Parotid gland (tissue), 1 donor: Measurements from ENCODE around the genes RABAC1 and DEDD2.

DNA sequence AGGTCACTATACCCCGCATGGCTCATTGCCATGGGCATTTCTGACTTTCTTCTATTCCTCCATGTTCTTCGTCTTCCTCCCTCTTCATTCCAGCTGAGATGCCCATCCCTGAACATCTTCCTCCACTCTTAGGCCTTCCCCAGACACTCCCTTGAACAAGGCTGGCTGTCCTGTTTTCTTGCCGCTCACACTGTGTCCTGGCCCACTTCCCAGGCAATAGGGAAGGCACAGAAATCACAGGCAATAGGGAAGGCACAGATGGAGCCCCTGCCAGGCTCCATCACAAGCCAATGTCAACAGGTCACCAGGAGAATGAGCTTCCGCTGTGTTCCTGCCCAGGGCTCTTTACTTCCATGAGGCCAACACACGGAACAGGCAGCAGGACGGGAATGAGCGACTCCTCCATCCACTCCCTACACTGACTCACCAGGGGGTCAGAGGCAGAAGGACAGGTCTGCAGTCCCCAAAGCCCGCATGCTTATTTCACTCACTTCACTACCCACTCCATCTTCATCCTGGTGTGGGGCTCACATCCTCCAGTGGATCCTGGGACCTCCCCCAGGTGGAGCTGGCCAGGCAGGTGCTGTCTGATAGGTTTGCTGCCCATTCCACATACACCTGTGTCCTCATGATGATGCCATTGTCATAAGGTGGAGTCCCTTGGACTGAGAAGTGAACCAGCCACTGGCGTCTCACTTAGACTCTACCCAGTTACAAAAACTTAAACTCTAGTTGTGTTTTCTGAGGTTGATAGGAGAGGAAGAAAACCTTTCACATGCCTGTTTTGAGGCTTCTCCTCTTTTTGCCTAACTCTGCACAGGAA lies 3.5 kb downstream of the CEACAM5 start:
- PRO-cap: no peak

DNA sequence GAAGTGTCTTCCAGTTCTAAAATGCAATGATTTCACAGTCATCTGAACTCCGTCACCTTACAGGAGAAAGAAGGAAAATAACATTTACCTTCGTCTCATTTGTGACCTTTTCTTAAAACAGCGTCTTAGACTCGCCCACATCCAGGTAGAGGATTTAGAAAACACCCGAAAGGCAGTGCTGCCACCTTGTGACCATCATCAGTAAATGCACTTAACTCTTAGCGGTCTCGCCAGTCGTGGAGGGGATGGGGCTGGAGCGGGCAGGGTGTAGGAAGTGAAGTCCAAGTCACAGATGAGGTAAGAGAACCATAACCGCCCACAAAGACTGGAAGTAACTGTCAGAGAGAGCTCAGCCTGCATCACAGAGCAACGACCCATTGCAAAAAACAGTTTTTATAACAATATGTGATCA lies 10.8 kb upstream of the CEACAM3 start:
- PRO-cap: no peak

GRCh38 chr19:41877899-41878474 lies 908 bp downstream of the CD79A start:
- PRO-cap: no peak

DNA sequence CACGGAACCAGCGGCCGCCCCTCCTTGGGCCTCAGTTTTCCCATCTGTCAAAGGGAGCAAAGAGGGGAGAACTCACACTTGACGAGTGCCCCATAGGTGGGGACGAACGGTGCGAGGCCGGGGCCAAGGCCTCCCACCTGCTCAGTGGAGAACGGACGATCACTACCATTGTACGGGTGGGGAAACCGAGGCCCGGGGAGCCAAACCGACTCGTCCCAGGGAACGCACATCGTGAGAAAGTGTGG lies 340 bp downstream of the ARHGEF1 start:
- PRO-cap: no peak

DNA sequence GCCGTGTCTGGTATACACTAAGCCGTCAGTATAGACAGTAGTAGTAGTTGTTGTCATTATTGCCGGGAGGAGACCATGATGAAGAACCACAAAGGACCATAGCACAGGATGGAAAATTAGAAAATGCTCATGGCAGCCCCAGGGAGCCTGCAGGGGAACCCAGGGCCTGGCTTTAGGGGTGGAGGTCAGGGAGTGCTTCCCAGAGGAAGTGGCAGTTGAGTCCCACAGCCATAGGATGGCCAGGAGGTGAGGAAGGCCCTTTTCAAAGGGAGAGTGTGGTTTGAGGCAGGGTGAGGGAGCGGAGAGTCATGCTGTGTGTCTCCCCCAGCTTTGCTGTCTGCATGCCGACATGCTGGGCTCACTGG lies 8.7 kb downstream of the ARHGEF1 start:
- PRO-cap: no peak

DNA sequence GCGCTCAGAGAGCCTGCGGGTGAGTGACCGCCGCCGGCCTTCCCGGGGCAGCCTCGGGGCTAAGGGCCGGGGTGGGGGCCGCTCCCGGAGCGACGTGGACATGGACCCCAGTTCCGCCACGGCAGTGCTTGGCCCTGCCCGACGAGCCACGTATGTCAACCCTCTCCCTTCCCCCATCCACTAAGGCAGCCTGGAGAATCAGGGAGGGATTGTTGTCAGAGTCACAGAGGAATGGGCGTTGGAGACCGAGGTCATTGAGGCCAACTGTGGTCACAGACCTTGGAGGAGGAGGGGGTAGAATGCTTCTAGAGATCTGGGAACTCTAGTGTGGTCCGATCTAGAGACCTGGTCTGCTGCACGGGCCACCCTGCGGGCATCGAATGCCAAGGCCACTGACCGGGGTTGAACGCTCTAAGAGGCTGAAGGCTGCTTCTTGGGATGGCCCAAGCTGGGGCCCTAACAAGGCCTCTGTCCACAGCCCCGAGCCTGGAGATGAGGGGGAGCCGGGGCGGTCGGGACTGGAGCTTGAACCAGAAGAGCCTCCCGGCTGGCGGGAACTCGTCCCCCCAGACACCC lies 15.1 kb downstream of the ARHGEF1 start:
- PRO-cap: no peak

GRCh38 chr19:41921162-41921723 lies 7.0 kb downstream of the ERFL start:
- PRO-cap: no peak

GRCh38 chr19:41936695-41937260 lies 8.5 kb upstream of the ERFL start:
- PRO-cap: no peak

DNA sequence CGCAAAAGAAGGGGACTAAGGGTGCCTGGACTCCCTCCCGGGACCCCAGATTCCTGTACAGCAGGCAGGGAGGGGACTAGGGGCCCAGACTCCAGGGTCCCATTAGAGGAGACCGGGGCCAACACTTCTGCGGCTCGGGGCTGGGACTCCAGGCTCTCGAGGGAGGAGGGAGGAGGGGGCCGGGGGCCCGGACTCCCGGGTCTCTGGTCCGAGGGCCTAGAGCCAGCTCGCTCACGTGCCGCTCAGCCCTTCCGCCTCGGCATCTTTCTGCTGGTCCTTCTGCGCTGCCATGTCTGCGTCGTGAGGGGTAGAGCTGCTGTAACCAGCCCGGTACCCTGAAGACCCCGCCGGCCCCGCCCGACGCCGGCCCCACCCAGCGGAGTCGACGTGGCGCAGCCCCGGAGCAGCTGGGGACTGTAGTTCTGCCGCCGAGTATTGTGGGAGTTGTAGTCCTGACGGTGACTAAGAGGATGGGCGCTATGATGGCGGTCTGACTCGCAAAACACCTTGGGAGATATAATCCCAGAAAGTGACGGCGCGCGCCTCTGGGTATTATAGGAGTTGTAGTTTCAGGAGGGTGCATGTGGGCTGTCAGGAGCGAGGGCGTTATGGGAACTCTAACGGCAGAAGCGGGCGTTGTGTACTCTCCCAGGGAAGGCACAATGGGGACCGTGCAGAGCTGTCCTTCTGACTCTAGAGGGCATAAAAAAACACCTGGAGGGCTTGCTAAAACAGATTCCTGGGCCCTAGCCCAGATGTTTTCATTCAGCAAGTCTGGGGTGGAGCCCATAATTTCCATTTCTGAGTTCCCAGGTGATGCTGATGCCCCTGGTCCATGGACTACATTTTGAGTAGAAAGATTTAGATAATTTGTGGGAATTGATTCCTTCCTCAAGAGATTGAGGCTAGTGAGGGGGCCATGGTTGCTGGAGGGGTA lies at the start of gene RABAC1:
Gene RABAC1 (minus strand): TSS at position 320 of the 937 bp plus-strand sequence.
- PRO-cap: bidirectional peak, plus-strand start at position 465 of the sequence, minus-strand start at position 355 of the sequence

GRCh38 chr19:42092041-42092767 lies 16.2 kb downstream of the ZNF574 start:
- PRO-cap: unidirectional peak, minus-strand start at chr19:42092368

DNA sequence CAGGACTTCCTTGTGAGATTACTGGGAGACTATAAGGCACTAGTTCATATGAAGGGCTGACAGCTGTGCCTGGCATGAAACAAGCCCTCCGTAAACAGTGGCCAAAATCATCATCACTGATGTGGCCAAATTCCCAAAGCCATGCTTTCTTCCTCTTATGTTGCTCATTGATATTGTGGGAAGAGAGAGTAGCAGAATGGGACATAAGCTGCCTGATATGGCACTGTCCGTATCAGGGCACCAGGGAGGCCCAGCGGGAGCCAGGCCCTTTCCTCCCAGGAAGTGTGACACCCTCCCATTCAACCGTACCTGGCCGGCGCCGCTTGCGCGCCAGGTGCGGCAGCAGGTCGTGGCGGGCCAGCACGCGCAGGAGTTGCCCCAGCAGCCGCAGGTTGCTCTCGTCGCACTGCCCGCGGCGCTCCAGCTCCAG lies 1.1 kb downstream of the DEDD2 start:
- PRO-cap: no peak

DNA sequence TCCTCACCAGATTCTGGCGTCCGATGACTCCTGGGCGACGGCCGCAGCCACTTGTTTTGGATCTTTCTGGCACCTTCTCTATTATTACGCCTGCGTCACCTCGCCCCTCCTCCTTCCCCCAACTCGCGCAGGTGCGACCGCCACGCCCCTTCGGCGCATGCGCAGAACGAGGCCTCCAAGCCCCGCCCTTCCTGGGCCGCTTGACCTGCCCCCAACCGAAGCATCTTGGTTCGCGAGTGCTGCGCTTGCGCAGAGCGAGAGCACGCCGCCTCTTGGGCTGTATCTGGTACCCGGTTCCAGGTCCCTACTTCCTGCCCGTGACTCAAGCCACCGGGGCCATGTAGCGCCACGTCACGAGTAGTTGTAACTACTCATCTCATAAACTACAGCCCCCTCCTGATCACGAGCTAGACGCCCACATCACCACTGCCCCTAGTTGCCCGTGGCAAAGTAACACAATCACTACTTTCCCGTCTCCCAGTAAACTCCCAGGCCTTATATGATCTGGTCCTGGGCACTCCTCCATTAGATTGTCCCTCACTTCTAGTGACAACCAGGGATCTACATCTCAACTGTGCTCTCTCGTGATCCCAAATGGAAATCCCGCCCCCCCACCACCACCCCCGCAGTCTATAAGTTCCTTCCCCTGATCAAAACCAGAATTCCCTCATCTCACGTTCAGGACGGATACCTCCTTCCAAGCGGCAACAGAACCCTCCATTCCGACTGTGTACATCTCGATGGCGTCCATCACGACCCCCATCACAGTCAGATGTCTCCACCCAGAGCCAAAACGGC lies at the start of gene DEDD2:
Gene DEDD2 (minus strand): TSS at position 53 of the 798 bp plus-strand sequence.
- PRO-cap: bidirectional peak, plus-strand start at position 325 of the sequence, minus-strand start at position 68 of the sequence

DNA sequence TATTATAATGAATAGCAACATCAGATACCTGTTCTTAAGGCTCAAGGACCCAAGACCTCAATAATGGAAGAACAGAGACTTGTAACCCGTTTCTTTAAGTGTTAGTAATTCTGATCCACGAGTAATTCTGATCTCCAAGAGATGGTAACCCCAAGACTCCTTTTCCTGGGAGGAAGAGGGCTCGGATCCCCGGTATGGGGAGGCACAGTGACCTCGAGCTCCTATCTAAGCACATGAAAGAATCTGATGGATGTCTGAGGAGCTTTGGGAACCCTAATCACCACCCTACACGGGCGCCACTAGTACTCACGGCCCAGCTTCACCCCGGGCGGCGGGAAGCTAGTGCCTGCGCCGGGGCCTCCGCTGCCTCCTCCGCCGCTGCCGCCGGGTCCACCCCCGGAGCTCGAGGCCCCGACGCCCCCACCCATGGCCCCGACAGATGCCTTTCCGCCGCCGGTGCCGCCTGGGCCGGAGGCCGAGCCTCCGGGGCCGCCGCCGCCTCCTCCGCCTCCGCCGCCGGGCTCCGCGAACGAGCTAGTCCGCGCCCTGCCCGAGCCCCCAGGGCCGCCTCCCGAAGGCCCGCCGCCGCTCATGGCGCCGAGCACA lies 426 bp downstream of the GSK3A start:
- PRO-cap: no peak

DNA sequence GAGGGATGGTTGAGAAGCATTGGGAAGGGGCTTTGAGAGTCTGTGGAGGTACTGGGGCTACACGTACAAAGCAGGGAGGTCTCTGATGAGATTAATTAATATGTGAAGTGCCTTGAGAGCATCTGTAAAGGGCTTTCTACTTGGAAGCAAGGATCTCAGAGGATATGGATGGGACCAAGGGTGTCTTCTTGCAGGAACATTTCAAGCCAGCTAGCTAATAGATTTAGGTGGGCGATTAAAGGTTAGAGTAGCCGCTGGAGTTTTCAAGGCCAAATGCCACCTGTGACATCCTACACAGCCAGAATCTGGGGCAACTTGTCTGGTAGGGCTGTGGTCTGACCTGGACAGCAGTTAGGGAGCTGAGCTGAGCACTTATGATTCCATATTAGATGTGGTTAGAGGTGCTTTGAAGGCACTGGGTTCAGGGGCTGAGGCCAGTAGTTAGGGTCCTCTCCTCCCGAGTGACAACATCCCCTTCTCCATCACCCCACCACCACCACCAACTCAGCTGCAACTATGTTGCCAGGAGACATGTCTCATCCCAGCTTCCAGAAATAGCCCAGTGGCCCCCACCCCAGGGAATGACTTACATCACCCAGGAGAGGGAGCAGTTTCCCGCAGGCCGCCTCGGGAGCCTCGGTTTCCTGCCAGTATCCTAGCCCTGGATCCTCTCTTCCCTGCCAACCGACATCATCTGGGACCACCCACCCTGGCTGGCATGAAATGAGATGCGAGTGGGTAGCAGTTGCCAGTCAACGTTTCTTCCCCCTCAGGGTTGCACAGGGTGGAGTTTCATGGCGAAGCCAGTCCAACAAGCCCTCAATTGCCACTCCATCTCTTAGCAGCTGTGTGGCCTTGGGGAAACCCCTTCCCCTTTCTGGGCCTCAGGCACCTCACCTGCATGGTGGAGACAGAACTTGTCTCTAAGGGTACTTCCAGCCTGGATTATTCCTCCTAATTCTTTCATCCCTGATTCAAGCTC lies 3.6 kb upstream of the GSK3A start:
- PRO-cap: no peak

DNA sequence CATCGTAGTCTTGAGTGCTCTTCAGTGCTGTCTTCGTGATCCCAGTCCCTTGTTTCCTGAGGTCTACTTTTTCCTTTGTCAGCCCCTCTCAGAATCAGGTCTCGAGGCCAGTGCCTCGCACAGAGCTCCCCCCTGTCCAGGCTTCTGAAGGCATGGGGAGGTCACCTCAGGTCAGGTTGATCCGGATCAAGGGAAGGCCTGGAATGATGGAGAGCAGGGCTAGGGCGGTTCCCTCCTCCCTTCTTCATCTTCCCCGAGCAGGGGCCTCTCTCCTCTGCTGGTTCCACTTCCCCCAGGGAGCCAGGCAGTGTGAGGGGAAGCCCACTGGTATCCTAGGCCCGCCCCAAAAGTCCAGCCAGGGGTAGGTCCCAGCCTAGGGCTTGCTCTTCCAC lies 16.4 kb downstream of the CIC start:
- PRO-cap: no peak

- PRO-cap: no peak
Observed at GRCh38 chr19:42316689-42317410, 3.7 kb downstream of the TMEM145 start.

- PRO-cap: no peak
Observed at GRCh38 chr19:42366557-42367202, 23.4 kb downstream of the CNFN start.

GRCh38 chr19:42376937-42377378 lies 13.1 kb downstream of the CNFN start:
- PRO-cap: no peak

GRCh38 chr19:42423852-42424504 lies 3.2 kb downstream of the LIPE start:
- PRO-cap: bidirectional peak, plus-strand start at chr19:42424081, minus-strand start at chr19:42424009; bidirectional peak, plus-strand start at chr19:42424252, minus-strand start at chr19:42424126

- PRO-cap: no peak
Observed at GRCh38 chr19:42443835-42444432, 1.2 kb upstream of the CXCL17 start.